Tibial nerve (tissue), 3 donors: ENCODE results near the genes MSI1, OASL and P2RX4.

- PRO-cap, result no peak
- RAMPAGE, long total RNA, 3 experiments, result no peak in any of the 3 experiments
These were observed 11.2 kb downstream of the GCN1 start for GRCh38 chr12:120183305-120183753.

DNA sequence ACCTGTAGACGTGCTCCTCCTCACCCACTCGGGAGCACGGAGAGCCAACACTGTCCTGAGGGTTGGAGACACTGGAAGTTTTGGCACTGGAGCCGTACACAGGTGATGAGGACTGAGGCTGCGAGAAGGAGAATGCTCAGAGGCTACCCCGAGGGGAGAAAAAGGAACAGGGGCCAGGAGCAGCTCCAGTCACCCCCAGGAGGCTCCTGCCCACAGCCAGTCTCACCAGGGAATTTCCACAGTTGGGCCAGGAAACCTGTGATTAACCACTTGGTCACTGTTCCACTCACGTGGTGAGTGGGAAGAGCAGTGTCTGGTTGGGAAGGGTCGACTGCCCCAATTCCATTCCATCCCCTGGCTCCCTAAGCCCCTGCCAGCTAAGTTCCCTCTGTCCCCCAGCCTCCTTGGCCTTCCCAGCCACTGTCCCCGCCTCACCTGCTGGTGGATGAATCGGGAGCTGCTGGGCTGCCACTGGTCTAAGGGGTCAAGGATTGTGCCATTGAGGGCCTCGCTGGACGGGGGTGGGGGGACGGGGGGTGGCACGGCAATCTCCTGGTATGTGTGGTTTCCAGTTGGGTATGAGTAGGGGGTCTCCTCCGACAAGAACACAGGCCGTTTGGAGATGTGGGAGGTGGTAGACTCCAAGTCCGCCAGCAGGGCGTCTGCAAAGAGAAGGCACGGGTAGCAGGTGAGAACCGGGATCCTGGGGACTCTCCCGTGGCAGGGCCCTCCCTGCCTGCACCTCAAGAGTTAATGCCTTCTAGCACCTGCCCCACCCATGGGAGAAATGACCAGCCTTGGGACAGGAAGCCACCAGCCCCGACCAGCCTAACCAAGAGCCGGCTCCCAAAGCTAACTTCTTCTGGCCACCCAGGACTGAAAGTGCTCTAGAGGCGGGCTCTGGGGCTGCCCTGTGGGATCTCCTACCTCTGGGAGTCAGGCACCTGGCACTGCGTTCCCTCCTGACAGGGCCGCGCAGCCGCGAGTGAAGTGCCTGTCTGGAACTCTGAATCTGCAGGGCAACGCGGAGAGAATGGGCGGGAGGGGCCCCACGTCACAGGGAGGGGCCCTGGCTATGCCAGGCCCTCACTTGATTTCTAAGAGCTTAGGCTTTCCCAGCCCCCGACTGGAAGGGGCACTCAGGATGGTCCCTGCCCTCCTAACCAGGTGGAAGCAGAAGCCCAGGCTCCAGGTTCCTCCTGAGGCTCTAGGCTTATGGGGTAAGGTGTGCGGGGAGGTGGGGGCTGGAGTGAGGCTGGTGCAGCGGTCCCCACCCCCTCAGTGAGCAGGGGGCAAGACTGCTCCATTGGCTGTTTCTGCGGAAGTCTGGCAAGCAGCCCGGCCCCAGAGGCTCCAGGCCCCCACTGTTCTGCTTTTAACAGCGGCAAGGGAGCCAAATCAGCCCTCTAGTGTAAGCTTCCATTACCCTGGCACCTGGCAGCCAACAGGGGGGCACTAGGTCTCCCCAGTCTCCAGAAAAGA lies 23.3 kb upstream of the RPLP0 start:
- PRO-cap, result unidirectional peak, minus-strand start at position 987 of the sequence; unidirectional peak, minus-strand start at position 1,008 of the sequence
- RAMPAGE, long total RNA, 3 experiments, result start-site peak on the minus strand in 1 of 3 experiments, centred at positions 86 to 474 of the sequence, 36 to 39 reads per replicate

- PRO-cap, result no peak
- RAMPAGE, long total RNA, 3 experiments, result no peak in any of the 3 experiments
These were observed 24.2 kb upstream of the RPLP0 start for GRCh38 chr12:120225255-120225454.

- PRO-cap, result bidirectional peak, plus-strand start at chr12:120369350, minus-strand start at chr12:120369226
- RAMPAGE, long total RNA, 3 experiments, result no peak in any of the 3 experiments
These were observed at the start of gene MSI1 for GRCh38 chr12:120368596-120369422. MSI1 (minus strand) TSS chr12:120369164.

DNA sequence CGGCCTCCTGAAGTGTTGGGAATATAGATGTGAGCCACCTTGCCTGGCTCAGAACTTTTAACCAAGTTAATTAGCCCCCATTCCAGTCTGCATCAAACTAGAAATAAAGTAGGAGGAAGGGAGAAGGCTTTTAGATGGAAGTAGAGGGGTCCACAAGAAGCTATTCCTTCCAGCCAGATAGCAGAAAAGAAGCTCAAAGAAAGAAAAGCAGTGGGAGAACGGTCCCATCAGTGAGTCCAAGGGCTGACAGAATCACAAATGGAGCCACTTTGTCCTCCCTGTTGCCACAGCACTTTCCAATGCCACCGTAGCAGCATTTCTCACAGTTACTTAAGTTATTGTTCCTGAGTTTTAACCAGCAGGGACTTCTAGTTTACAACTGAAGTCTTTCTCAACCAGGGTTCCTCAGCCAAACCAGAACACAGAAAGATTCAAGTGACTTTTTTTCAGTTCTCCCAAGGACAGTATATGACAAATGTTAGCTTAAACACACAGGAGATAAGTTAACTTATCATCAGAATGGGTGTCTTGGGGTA lies 6.8 kb downstream of the GATC start:
- PRO-cap, result no peak
- RAMPAGE, long total RNA, 3 experiments, result no peak in any of the 3 experiments

DNA sequence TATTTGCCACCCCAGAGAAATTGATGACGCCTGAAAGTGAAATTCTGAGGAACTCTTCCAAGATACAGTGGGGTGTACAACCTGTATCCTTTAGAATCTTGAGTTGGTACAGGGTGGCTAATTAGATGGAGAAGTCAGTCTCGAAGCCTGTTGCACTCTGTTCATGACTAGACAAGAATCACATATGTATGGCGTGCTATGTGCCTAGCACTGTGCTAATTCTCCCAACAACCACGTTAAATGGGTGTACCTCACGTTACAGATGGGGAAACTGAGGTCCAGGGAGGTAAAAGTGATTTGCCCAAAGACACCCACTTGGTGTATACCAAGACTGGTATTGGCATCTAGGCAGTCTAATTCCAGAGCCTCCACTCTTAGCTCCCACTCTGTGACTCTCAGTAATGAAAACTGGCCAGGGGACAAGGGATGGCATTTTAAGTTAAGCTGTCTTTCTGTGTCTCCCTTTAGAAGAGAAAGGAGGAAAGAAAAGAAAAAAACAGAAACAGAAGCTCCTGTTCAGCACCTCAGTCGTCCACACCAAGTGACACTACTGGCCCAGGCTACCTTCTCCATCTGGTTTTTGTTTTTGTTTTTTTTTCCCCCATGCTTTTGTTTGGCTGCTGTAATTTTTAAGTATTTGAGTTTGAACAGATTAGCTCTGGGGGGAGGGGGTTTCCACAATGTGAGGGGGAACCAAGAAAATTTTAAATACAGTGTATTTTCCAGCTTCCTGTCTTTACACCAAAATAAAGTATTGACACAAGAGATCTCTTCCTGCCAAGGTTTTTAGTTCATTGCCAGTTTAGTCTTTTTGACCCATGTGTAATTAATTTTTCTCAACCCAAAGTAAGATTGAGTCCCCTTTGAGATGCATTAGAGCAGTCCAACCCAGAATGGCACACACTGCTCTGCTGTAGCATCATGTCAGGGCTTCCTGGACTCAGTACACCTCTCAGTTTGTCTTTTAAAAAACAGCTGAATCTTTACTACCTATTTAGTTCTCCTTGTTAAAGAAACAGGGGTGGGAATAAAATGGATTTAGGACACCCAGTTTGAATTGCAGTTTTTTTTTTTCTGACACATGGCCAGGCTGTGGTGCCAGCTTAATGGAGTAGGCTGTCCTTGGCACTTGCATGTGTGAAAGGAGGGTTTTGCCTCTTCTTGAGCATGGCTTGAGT lies 4.7 kb downstream of the POP5 start:
- PRO-cap, result no peak
- RAMPAGE, long total RNA, 3 experiments, result no peak in any of the 3 experiments

GRCh38 chr12:120588764-120589616 lies 7.8 kb upstream of the POP5 start:
- PRO-cap, result no peak
- RAMPAGE, long total RNA, 3 experiments, result no peak in any of the 3 experiments

- PRO-cap, result no peak
- RAMPAGE, long total RNA, 3 experiments, result no peak in any of the 3 experiments
These were observed 14.6 kb upstream of the CABP1 start for GRCh38 chr12:120625854-120626159.

- PRO-cap, result no peak
- RAMPAGE, long total RNA, 3 experiments, result no peak in any of the 3 experiments
These were observed 831 bp downstream of the CABP1 start for GRCh38 chr12:120641250-120641663.

DNA sequence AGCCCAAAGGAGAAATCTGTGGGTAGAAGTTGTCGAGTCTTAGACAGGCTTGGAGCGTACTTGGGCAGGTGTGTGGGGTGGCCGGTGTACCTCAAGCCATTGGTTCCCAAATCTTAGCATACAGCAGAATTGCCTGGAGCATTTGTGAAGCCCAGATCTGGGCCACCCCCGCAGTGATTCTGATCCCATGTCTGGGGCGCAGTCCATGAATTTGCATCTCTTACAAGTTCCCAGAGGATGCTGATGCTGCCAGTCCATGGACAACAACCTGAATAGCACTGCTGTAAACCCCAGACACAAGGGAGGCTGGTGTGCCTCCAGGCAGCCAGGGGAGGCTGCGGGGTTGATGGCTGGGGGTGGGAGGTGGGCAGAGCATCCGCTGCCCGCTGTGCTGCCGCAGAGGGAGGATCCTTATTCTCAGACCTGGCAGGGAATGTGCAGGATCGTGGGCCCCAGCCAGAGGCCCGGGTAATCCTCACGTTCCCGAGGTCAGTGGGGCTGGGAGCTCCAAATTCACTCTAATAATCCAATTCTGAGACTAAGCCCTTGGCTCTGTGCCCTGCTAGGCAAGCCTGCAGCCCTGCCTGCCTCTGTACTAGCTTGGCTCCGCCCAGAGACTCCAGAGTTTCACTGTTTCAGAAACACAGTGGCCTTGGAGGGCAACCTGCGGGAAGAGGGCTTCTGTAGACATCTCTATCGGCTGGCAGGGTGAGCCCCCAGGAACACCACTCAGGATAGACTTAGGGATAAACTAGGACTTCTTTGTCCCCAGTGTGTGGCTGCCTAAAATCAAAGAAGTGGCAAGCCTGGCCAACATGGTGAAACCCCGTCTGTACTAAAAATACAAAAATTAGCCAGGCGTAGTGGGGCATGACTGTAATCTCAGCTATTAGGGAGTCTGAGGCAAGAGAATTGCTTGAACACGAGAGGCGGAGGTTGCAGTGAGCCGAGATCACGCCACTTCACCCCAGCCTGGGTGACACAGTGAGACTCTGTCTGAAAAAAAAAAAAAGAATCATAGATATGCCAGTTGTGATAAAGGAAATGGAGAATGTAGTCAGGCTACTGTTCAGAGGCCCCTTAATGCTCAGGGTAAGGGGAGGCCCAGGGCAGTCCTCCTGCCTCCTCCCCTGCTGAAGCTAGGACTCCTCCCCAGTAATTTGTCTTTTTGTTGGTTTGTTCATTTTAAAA lies 17.8 kb upstream of the MLEC start:
- PRO-cap, result no peak
- RAMPAGE, long total RNA, 3 experiments, result no peak in any of the 3 experiments

- PRO-cap, result no peak
- RAMPAGE, long total RNA, 3 experiments, result no peak in any of the 3 experiments
These were observed 1.0 kb downstream of the MLEC start for GRCh38 chr12:120687757-120688577.

DNA sequence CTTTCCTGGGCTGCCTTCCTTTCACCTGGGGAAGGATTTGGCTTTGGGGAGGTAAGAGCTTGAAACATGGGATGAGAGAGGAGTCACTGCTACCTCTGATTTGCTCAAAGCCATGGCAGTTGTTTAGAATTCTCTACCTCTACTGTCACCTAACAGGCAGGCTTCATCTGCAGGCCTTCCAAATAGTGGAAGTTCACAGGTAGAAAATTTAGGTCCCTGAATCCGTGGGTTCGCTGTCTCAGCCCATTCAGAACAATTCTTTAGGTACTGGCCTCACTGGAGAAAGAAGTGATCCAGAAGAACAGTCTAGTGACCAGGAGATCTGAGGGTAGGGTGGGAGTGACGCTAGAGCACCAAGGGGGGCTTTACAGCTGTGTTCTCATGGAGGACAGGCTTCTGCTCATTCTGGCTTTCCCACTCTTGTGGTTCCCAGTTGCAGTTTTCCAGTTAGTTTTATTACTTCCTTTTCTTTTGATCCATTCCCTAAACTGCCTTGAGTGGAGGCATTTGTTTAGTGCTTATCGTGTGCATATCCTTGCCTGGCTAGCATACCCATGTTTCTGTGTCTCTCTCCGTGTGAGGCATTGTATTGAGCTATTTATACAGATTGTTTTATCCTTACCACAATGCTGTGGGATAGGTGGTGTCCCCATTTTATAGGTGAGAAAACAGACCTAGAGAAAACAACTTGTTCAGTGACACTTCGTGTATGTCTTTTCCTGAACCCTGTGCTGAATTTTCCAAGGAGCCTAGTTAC lies 3.9 kb downstream of the MLEC start:
- PRO-cap, result no peak
- RAMPAGE, long total RNA, 3 experiments, result no peak in any of the 3 experiments

DNA sequence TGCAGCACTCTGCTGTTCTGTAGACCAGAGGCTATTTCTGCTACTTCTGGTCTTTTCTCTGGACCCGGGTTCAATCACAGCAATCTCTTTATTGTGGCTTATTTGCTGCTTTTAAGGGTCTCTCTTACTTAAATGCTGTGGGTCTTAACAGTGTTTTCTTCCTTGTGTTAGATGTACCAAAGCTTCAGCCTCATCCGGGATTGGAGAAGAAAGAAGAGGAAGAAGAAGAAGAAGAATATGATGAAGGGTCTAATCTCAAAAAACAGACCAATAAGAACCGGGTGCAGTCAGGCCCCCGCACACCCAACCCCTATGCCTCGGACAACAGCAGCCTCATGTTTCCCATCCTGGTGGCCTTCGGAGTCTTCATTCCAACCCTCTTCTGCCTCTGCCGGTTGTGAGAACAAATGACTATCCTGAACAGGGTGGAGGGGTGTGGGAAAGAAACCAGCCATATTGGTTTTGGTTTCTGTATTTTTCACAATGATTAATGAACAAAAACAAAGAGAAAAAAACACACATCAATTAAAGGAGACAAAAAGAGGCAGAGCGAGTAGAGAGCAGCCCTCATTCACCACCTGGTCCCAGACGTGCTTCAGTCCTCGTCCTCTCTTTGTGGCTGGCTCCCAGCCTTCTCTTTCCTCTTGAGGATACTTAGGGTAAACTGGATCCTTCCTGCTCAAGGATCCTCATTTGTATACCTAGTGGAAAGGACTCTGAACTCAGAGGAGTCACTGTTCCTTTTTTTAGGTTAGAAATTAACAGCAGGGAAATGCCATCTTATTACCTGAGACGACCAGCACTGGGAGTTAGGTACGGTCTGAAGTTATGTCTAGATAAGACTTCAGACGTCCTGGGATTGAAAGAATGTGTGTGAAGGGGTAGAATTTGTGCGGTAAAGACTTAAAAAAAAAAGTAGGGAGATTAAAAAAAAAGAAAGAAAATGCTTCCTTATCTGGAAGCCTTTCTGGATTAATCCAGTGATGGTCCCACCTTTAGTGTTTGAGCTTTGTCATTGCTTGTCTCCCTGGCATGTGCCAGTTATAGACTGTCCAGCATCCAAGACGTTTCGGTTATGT lies 9.5 kb downstream of the MLEC start:
- PRO-cap, result no peak
- RAMPAGE, long total RNA, 3 experiments, result no peak in any of the 3 experiments

GRCh38 chr12:120904563-120904974 lies 411 bp upstream of the SPPL3 start:
- PRO-cap, result no peak
- RAMPAGE, long total RNA, 3 experiments, result no peak in any of the 3 experiments

GRCh38 chr12:120929181-120929734 lies 25.1 kb upstream of the SPPL3 start:
- PRO-cap, result no peak
- RAMPAGE, long total RNA, 3 experiments, result no peak in any of the 3 experiments

- PRO-cap, result no peak
- RAMPAGE, long total RNA, 3 experiments, result no peak in any of the 3 experiments
These were observed 6.5 kb upstream of the HNF1A start for GRCh38 chr12:120971667-120972386.

DNA sequence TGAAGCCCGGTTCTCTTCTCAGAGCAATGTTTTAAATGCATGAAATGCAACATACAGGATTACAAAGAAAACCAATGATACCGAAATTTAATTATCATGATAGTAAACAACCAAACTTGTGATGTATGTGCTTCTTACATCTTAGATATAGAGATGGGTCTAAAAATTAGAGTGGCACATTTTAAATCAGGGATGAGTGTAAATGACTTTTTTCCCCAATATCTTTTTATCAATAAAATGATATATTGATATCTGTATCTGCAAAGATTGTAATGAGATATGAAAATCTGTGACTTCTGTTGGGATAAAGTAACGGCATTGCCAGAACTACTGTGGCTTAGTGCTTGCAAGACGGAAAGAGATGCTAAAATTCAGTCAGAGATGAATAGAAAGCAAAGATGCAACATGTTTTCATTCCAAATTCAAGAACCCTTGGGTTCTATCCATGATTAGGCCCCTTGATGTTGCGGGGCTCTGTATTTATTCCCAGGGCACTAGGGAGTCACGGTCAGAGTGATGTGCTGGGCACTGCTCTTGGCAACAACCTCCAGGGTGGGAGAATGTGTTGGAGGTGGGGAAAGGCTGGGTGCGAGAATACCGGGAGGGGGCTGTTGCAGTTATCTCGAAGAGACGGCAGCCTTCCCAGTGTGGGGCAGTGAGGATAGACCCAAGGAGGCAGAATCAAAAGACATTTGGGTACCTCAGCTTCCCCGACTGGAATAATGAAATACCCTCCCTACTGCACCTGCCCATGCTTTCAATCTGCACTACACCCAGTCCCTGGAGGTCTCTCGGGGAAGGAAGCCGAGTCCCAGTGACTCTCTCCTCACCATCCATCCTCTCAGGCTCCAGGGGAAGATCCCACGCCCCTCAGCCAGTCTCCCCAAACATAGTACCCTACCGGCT lies 605 bp downstream of the C12orf43 start:
- PRO-cap, result no peak
- RAMPAGE, long total RNA, 3 experiments, result no peak in any of the 3 experiments

DNA sequence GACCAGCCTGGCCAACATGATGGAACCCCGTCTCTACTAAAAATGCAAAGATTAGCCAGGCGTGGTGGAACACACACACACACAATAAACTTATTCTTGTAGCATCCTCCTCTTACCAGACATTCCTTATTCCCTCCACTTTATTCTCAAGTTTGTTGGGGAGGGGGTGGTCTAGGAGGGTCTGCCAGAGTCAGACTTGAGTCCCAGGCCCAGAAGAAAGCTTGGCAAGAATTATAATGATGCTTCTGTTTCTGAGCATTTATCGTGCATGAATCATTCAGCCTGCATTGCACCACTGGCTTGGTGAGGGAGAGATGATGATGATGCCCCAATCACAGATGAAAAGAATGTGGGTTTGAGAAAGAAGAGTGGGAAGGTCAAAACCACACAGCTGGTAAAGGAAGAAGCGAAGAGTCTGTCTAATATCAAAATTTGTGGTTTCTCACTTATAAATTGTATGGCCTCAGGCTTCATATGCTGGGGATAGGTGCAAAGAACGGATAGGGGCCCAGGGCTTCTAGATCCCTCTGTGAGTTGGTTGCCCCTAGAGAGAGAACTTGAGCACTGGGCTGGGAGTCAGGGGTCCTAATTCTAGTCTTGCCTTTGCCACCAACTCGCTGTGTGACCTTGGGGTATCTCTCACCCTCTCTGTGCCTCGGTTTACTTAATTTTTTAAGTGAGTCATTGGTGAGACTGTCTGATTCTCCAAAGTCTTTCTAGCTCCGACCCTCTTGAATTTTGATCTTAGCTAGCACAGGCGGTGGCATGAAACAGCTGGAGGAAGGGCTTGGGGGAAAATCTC lies 2.3 kb downstream of the OASL start:
- PRO-cap, result no peak
- RAMPAGE, long total RNA, 3 experiments, result no peak in any of the 3 experiments

GRCh38 chr12:121038564-121039527 lies at the start of gene OASL:
OASL (minus strand) TSS chr12:121039246.
- PRO-cap, result no peak
- RAMPAGE, long total RNA, 3 experiments, result no peak in any of the 3 experiments

GRCh38 chr12:121209805-121210683 lies at the start of gene P2RX4:
P2RX4 (plus strand) TSS chr12:121210129.
- PRO-cap, result bidirectional peak, plus-strand start at chr12:121210138, minus-strand start at chr12:121210059; bidirectional peak, plus-strand start at chr12:121210305, minus-strand start at chr12:121210242; unidirectional peak, minus-strand start at chr12:121210454
- RAMPAGE, long total RNA, 3 experiments, result start-site peak on the plus strand in 3 of 3 experiments, at chr12:121210111-121210152 at its widest, 39 to 83 reads per replicate